Pericardium fibroblast (primary cell): ENCODE data around the genes CELF6 and HCN4.

DNA sequence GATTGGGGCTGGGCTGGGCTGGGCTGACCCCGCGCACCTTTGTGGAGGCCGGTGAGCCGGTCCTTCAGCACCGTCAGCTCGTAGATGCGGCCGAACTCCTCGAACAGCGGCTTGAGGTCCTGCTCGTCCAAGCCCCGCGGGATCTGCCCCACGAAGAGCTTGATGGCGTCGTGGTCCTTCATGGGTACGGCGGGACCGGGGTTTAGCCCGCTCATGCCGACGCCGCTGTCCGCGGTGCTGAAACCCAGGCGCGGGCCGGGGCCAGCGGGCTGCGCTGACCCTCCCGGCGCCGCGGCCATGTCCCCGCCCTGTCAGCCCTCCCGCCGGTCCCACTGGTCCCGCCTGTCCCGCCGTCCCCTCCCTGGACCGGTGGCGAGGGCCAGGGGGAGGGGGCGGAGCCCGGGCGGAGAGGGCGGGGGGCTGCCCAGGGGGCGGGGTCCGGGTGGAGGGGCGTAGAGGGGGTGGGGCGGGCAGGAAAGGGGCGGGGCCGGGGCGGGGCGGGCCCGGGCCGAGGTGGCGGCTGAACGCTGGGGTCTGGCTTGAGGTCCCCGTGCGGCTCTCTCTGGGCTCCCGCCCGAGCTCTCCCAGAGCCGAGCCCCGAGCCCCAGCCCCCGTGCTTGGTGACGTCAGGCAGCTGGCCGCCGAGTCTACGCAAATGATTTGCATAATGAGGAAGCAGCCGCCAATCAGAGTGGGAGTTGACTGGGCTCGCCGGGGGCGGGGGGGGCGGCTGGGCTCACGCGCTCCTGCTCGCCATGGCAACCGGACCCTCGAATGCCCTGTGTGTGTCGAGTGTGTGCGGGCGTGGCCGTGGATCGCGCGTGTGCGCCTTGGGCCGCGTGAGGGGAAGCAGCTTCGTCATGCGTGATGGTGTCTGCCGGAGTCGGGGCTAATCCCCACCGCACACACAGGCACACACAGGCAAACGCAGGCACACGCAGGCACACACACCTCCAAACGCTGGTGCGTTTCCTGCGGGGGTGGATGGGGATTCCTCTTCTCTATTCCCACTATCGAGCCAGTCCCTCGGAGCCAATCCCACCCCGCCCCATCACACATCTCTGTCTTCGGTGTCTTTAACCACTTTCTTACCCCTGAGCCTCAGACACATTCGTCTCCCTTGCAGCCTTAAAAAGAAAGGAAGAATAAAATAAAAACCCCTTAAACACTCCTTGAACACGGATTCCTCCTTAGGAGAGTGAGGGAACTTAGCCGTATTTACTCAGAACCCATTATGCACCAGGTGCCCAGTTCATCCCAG is at the start of gene CELF6:
TSS of gene CELF6 (minus strand) at position 582 of the 1,261 bp plus-strand sequence.
- RAMPAGE, long total RNA: no peak

DNA sequence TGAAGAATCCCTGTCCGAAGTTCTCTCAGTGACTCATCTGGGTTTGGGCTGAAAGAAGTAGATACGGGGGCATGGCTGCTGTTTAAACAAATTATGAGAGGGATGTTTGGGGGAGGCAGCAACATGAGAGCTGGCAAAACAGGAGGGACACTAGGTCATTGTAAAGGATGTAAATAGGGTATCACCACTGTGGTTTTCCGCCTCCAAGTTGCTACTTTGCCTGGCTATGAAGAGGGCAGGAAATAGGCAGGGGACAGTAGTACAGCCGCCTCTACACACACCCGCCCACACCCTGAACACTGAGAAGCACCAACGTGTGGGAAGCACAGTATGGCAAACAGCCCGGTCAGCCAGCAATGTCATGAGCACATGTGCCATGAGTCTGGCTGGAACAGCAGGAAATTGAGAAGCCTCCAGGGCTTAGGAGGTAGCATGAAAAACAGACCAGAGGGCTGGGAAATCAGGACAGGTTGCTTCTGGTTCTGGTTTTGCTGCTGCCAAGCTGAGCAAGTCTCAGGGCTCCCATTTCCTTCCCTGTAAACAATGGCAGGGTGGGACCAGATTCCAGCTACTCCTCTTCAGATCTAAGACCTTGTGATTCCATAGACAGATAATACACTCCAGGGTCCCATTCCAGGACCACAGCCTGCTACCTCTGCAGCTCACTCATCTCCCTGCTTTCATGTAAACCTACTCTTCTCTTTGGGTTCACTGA is 17.0 kb downstream of the HEXA start:
- RAMPAGE, long total RNA: no peak

DNA sequence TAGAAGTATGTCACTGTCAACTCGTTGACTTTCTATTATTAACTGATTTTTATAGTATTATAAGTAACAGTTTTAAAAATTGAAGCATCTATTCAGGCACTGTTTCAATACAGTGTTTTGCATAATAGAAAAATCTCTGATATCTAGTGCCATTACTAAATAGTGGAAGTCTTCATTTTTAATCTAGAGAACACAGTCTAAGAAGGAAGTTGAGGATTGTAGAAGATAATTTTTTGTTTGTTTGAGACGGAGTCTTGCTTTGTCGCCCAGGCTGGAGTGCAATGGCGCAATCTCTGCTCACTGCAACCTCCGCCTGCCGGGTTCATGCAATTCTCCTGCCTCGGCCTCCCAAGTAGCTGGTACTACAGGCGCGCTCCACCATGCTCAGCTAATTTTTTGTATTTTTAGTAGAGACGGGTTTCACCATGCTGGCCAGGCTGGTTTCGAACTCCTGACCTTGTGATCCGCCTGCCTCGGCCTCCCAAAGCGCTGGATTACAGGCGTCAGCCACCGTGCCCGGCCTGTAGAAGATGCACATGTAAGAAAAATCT is 2.1 kb downstream of the ARIH1 start:
- RAMPAGE, long total RNA: no peak

GRCh38 chr15:72526526-72526962 is 52.4 kb downstream of the ARIH1 start:
- RAMPAGE, long total RNA: no peak

- RAMPAGE, long total RNA: no peak
Measured at GRCh38 chr15:72582648-72583850, 71.4 kb upstream of the GOLGA6B start.

DNA sequence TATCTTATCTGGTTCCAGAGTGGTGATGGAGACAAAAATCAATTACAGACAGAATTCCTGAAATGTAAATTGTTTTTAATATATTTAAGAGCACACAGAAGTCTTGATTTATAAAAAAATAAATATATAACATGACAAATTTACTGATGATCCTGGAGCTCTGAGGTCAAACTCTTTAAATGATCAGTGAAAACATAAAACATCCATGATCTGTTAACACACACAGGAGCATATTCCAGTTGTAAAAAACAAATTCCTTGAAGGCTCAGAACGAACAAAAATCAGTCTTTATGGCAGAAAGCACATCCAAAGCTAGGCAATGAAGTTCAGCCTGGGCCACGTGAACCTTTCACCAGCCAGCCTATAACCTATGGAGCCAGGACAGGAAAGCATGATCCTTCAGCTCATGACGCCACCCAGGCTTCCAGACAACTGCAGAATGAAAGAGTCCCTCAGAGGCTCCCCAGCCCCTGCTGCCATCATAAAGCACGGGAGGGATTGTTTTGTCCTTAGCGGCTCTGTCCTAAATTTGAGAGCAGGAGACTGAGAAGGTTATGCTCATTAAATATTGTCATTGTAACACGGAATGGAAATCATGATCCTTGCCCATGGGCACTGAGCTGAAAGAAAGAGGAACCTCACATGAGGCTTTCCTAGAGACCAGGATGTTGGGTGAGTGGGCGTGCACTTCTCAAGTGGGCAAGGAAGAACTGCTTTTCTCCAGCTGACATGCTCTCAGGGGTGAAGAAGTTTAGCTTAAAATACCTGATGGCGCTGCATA is 32.1 kb downstream of the ADPGK start:
- RAMPAGE, long total RNA: no peak

- RAMPAGE, long total RNA: no peak
Measured at GRCh38 chr15:72785200-72786195, 1.9 kb upstream of the ADPGK start.

GRCh38 chr15:72998847-72999536 is 53.3 kb upstream of the NEO1 start:
- RAMPAGE, long total RNA: no peak

DNA sequence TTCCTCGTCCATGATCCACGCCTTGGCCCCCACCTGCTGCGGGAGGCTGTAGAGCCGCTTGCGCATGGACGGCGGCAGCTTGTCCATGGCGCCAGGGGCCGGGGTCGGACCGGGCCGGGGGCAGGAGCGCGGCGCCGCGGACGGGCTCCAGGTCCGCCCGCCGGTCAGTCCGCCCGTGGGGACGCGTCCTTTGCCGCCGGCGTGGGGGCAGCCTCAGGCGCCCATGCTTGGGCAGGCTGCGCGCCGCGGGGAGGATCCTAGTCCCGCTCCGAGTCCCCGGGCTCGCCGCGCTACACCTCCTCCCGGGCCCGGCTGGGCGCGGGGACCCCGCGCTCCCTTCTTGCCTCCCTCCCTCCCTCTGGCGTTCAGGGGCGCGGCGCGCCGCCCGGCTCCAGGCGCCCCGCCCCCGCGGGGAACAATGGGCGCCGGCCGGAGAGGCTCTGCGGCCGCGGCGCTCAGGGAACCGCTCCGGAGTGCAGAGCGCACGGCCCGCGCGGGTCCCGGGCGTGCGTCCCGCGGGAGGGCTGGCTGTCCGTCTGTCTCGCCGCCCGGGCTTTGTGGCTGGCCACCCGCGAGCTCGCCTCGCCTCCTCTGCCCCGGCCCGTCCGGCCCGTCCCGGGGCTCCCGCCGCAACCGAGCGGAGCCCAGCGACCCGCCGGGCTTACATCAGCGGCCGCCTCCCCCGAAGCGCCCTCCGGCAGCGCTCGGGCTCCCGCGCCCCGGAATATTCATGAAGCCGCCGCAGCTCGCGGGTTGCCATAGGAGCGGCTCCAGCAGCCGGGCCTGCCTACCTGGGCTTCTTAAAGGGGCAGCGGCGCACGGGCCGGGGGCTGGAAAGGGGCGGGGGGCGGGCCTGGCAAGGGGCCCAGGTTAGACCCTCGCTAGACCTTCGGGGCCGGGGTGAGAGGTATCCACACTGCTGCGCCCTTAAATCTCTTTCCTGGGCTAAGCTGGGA is at the start of gene HCN4:
TSS of gene HCN4 (minus strand) at position 775 of the 956 bp plus-strand sequence.
- RAMPAGE, long total RNA: no peak

GRCh38 chr15:73560307-73561079 is 72.7 kb downstream of the NPTN start:
- RAMPAGE, long total RNA: no peak

- RAMPAGE, long total RNA: no peak
Measured at GRCh38 chr15:73628324-73628891, 4.8 kb downstream of the NPTN start.

- RAMPAGE, long total RNA: no peak
Measured at GRCh38 chr15:73631876-73632865, 1.0 kb downstream of the NPTN start.

- RAMPAGE, long total RNA: no peak
Measured at GRCh38 chr15:73753832-73754307, 719 bp upstream of the INSYN1 start.

DNA sequence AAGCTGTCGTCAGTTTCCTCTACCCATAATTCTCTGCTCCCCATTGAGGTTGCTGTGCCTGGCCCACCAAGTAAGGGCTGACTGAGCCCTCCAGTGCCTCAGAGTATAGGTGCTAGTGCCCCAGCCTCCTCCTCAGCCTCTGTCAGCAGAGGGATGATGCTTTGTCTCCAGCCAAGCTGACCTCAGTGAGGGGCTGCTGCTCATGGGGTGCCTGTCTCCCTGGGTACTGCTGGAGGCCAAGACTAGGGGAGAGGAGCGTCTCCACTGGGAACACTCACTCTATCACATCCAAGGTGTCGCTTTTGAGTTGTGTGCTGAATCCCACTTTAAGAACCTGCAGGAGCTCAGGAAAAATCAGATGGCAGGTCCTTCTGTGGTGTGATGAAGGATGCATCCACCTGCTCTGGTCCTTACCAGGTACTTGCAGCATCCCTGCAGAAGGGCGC is 3.0 kb downstream of the LOXL1 start:
- RAMPAGE, long total RNA: no peak

GRCh38 chr15:74131662-74132508 is 1.5 kb downstream of the ISLR2 start:
- RAMPAGE, long total RNA: no peak

GRCh38 chr15:74319377-74320245 is 47.8 kb downstream of the CYP11A1 start:
- RAMPAGE, long total RNA: no peak

- RAMPAGE, long total RNA: no peak
Measured at GRCh38 chr15:74374198-74375043, 7.0 kb upstream of the CYP11A1 start.

DNA sequence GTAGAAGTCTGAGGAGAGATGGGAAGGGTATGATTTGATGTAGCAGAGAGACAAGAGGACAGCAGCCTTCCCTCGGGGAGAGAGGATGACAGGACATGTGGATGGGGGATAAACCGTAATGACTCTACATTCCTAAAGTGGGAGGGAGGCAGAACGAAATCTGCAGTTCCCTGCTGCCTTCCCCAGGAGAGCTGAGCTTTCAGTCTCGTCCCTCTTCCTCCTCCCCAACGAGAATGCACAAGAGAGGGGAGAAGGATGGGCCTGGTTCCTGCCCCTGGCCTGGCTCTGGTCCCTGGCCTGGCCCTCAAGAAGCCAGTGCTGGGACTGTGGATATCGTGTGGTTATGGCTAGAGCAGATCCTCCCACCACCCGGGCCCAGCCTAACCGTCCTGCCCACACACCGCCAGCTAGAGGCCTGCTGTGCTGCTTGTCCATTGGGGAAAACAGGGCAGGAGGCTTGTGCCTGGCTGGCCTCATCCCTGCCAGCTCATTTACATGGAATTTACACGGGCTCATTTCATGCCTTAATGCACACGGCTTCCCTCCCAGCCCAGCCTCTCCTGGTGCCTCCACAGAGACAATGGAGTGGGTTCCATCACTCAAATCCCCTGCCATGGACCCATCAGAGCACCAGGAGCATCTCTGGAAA is 26.5 kb downstream of the SEMA7A start:
- RAMPAGE, long total RNA: no peak

- RAMPAGE, long total RNA: no peak
Measured at GRCh38 chr15:74423751-74424532, 9.8 kb downstream of the SEMA7A start.

DNA sequence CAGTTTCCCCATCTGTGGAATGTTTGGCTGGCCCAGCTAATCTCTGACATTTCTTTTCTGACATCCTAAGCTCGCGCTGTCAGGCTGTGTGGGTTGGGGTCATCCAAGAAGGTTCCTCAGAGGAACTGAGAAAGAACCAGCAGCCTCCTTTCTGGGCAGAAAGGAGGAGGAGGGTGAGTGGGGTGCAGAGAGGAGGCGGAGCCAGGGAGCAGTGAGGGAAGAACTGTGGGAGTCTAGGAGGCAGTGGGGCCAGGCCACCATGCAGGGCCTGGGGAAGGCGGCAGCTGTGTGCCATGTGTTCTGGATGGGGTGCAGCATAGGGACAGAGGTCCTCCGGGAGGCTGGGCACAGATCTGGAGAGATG is 5.3 kb downstream of the SEMA7A start:
- RAMPAGE, long total RNA: no peak